Peripheral blood mononuclear cell (primary cell): Measurements from ENCODE around the genes EPHA6, OR5H15, GPR15 and COL8A1.

GRCh38 chr3:88121633-88122272, 28.0 kb upstream of the C3orf38 start:
- PRO-cap, 8 experiments: no peak in any of the 8 experiments

GRCh38 chr3:89925873-89926346, 818.5 kb downstream of the EPHA3 start:
- PRO-cap, 8 experiments: no peak in any of the 8 experiments

DNA sequence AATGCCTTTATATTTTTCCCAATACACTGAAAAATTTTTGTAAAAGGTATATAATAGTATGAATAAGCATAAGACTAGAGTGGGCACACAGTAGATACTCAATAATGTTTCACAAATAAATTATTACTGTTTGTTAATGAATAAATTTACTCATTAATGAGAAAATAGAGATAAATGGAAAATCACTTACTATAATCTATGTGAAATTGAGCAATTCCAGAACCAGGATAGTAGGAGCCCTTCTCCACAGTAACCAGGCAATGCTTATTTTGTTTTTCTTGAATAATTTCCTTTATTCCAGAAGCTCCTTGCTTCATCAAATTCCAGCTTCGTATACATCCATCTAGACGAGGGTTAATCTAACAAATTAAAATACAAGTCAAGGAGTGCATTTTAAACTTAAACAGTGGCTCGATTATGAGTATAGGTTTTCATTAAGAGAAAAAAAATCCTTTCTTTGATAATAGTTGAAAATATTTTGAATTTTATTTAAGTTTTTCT, 89.1 kb downstream of the PROS1 start:
- PRO-cap, 8 experiments: no peak in any of the 8 experiments

DNA sequence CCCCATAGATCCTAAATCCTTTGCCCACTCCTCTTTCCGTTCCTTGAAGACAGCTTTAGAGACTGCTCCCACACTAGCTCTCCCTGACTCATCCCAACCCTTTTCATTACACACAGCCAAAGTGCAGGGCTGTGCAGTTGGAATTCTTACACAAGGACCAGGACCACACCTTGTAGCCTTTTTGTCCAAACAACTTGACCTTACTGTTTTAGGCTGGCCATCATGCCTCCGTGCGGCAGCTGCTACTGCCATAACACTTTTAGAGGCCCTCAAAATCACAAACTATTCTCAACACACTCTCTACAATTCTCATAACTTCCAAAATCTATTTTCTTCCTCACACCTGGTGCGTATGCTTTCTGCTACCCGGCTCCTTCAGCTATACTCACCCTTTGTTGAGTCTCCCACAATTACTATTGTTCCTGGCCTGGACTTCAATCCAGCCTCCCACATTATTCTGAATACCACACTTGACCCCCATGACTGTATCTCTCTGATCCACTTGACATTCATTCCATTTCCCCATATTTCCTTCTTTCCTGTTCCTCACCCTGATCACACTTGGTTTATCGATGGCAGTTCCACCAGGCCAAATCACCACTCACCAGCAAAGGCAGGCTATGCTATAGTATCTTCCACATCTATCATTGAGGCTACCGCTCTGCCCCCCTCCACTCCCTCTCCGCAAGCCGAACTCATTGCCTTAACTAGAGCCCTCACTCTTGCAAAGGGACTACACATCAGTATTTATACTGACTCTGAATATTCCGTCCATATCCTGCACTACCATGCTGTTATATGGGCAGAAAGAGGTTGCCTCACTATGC, 31.9 kb downstream of the PROS1 start:
- PRO-cap, 8 experiments: no peak in any of the 8 experiments

- PRO-cap, 8 experiments: no peak in any of the 8 experiments
Observed at GRCh38 chr3:94036415-94036956, 8.1 kb upstream of the STX19 start.

DNA sequence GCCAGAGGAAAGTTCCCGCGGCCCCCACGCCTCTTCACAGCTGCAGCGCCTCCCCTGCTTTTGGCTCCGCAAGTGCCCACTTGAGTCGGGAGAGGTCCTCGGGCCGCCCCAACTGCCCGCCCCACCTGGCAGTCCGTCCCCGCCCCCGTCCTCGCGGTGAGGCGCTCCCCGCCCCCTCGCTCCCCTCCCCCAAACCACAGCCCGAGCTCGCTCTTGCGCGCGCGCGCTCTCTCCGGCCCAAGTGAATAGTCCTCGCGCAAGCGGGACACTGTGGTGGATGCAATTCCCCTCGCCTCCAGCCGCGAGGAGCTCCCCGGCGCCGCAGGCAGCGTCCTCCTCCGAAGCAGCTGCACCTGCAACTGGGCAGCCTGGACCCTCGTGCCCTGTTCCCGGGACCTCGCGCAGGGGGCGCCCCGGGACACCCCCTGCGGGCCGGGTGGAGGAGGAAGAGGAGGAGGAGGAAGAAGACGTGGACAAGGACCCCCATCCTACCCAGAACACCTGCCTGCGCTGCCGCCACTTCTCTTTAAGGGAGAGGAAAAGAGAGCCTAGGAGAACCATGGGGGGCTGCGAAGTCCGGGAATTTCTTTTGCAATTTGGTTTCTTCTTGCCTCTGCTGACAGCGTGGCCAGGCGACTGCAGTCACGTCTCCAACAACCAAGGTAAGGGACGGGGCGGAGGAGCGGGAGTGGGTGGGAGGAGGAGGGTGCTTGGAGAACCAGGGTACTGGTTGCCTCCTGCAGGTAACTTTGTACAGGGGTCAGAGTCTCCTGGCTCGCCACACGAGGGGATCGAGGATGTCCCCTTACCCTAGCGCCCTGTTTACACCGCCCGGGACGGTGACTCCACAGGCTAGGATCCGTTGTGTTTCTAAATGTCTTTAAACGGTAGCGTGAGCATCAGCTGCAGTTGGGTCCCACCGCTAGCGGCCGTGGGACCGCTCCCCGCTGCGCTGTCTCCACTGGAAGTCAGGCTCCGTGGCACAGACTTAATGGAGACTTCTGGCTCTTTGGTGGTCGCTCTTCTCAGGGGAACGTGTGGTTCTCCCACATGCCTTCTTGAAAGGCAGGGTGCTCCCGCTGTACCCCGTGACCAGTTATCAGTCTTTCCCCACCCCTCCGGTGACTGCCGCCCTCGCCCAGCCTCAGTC, at the start of gene EPHA6:
Gene EPHA6, plus strand, starts transcription at position 248 of the 1,150 bp plus-strand sequence.
- PRO-cap, 8 experiments: no peak in any of the 8 experiments

DNA sequence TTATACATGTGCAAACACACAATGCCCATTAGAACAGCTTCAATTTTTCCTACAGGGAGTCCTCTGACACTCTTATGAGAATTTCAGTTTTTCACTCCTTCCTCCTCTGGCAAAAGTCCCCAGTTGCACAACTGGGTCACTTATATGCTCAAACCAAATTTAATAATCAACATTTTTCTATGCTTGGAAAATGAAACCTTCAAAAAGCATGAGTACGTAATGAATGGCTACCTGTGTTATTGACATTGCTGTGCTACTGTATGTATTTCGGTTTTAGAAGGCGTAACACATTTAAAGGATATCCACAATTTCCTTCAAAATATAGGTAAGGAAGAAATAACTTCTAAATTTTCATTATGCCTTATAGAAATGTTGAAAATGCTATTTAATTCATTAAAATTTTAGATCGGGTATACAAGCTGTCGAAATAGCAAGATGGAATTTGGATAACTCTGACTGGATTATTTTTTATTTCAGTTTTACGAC, at the start of gene OR5H15:
Gene OR5H15, plus strand, starts transcription at position 190 of the 486 bp plus-strand sequence.
- PRO-cap, 8 experiments: no peak in any of the 8 experiments

- PRO-cap, 8 experiments: no peak in any of the 8 experiments
Observed at GRCh38 chr3:98531828-98532560, at the start of gene GPR15. GPR15 (plus strand) TSS chr3:98531978.

- PRO-cap, 8 experiments: no peak in any of the 8 experiments
Observed at GRCh38 chr3:98564340-98565085, 28.9 kb downstream of the CPOX start.

GRCh38 chr3:98733014-98733522, 30.1 kb upstream of the ST3GAL6 start:
- PRO-cap, 8 experiments: no peak in any of the 8 experiments

DNA sequence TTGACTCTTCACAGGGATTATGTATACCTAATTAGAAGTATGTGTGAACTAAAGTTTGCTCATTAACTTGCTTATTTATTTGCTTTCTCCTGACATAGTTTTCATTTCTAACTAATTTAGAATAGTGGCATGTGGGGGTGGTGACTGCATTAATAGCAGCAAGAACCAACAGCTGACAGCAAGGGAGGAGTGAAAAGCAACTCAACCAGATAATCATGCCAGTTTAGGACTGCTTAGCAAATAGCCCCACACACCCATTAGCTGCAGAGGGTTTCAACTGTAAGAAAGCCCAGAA, 3.8 kb downstream of the ST3GAL6 start:
- PRO-cap, 8 experiments: no peak in any of the 8 experiments

- PRO-cap, 8 experiments: no peak in any of the 8 experiments
Observed at GRCh38 chr3:98799069-98799821, 36.1 kb downstream of the ST3GAL6 start.

- PRO-cap, 8 experiments: no peak in any of the 8 experiments
Observed at GRCh38 chr3:98985869-98986280, 84.4 kb upstream of the DCBLD2 start.

DNA sequence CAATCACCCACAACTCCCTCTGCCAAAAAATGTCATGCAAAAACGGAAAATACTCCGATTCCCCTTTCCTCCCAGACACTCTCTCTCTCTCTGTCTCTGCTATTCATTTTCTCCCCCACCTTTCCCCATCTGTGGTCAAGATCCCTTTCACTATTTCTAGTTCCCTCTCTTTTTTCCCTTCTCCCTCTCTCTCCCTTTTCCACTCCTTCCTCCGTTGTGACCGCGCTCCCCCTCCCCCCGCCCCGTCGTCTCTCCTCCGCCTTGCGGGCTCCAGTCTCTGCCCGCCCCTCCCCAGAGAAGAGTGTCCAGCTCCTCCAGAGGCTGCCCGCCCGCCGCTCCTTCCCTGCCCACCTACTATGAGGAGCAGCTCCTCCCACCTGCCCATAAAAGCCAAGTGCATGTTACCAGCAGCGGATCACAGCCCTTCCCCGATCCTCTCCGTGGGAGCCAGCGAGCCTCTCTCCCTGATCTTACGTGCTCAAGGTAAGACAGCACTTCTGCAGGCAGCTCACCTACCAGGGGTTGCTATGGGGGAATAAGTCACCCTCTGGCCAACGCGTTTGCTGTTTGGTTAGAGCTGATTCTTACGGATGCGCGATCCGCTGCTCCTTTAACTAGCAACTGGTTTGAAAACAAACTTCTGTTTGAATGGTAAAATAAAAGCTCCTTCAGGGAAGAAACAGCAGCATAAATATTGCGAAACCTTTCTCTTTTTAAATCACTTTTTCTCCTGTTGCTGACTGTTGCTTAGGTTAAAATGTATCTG, at the start of gene COL8A1:
Gene COL8A1, plus strand, starts transcription at position 413 of the 766 bp plus-strand sequence.
- PRO-cap, 8 experiments: no peak in any of the 8 experiments

DNA sequence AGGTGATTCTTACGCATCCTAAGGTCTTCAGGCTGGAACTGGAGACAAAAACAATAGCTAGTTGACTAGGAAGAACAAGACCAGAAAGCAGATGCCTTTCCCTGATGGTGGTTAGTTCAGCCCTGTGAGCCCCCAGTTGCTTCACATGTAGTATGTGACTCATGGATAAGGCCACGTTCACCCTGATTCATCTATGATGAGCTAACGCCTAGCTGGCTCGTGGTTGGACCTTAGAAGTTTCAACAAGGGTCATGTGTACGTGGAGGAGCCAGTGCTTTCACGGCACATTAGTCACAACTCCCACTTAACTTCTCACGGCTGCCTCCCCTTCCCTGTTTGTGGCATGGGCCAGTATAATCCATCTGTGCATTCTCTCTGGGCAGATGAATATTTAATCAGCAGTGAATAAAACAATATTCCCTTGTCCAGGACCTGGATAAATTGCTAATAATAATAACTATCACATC, 20.7 kb downstream of the COL8A1 start:
- PRO-cap, 8 experiments: no peak in any of the 8 experiments

DNA sequence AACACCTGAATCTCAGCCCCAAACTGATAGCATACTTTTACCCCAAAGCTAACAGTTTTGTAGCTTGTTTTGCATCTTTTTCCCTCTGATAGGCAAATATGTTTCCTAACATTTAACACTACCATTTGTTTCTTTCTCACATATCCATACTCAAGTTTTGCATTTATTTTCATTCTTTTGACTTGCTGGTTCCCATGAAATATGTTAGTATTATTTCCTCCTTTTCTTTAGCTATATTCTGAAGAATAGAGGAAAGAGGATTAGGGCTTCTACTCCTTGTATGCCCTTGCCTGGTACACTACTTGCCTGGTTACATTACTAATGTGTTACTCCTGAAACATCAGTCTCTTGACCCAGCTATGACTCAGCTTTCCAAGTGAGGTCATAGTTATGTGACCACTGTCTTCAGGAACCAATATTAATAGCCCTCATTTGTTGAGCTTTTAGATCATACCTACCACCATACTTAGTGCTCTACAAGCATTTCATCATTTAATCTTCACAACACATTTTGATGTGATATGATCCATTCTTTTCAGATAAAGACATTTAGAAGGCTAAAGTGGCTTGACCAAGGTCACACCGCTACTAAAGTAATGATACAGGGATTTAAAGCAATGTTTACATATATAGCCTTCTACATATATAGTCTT, 60.3 kb downstream of the CMSS1 start:
- PRO-cap, 8 experiments: no peak in any of the 8 experiments

DNA sequence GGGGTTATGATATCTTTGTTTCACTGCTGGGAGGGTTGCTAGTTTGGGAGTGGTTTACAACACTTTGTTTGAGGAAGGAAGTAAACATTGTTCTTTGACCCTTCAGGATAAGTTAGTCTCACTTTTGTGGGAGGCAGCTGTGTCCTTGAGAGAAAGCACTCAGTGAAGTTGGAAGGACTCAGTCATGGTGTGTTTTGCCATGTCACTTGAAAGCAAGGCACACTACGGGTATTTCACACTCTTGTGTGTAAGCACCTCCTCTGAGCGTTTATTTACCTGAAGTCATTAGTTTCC, 103.3 kb downstream of the CMSS1 start:
- PRO-cap, 8 experiments: no peak in any of the 8 experiments

DNA sequence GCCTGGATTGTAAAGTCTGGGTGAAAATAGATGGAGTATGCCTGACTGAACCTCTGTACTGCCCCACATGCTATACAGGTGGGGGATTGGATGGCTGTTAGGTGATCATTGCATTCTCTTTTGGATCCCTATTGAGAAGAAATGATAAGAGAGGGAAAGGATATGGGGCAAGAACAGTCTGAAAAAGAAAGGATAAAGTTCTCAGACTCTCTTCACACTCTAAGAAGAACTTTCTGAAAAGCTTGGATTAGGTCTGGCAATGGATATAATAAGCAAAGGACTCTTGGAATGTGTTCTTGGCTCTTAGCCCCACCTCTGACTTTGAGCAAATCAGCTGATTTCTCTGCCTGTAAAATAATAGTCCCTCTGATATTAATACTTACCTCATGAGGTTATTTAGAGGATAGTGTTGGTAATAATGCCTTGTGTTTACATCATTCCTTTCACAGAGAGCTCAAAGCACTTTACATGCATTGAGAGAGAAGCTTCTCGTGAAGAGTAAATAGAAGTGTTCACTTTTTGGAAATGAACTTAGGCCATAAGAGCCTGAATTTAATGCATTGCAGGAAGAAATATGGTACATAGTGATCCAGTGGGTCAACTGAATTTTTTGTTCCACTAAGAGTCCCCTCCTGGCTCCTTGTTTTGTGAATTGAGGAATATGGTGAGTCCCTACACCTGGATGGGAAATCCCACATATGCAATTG, 147.3 kb downstream of the FILIP1L start:
- PRO-cap, 8 experiments: no peak in any of the 8 experiments

DNA sequence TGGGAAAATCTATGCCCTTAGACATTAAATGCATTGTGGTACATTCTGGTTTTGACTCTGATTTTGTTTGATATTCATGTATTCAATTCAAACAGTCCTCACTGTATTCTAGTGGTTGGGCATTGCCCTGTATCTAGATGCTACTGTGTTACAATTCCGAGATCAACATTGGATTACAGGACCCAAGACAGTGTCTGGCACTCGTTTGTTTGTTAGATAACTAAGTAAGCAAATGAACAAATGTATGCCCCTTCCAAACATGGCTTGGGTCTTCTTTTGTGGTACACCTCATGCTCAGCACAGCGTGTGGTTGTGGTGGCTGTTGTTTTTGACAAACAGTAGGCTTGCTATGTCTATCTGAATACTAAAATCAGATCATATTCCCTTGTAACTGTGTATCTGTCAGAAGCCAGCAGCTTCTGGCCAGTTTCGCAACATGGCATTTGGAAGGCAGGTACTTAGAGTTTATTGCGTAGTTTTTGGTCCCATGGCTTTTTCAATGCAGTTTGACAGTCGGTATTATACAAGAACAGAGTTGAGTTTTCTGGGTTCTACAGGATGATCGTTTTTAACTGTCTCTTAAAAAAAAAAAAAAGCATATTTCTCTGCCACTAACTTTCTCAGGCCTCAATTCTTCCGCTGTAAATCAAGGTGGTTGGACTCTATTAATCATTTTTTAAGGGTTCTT, 5.7 kb downstream of the FILIP1L start:
- PRO-cap, 8 experiments: no peak in any of the 8 experiments

DNA sequence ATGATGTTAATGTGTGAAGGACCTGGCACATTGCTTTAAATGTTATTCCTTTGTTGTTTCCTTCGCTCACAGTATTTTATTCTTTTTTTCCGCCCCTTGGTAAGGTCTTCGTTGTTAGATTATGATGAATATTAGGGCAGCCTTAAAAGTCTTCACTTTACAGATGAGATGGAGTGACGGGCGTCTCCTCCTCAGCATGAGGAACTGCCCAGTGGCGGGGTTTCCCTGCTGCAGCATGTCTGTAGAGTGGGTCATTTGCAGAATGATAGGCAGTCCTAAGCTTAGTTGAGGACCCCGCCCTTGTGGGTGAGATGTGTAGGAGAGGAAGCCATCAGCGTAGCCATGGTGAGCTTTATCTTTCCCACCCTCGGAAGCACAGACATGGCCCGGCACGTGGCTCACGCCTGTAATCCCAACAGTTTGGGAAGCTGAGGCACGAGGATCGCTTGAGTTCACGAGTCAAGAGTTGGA, 818 bp downstream of the NIT2 start:
- PRO-cap, 8 experiments: no peak in any of the 8 experiments